Myometrial cell (primary cell): ENCODE measurements around a stretch of chr16.

- RAMPAGE, long total RNA = no peak
These were observed 95.4 kb downstream of the ZFHX3 start for GRCh38 chr16:72952547-72952997.

DNA sequence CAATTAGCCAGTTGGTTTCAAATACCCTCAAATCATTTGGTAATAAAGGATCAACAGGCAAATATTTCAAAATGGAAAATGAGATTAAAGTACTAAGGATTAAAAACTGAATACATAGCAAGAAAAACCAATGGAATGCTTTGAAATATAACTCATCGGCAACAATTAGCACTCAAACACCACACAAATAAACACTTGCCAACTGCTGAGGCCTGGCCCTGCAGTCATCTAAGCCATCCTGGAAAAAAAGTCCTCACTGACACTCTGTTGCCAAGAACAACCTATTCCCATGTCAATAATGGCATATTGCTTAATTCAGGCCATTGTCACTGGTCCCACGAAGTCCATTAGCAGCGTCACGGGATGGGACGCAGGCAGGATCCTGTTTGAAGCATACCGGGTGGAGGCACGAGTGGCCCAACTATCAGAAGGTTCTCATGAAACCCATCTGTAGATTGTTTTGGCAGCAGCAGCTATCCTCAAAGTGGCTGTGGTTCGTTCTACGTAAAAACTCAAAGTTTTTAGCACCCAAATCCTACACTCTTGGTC lies 91.8 kb downstream of the ZFHX3 start:
- RAMPAGE, long total RNA = no peak

GRCh38 chr16:72986031-72986449 lies 61.9 kb downstream of the ZFHX3 start:
- RAMPAGE, long total RNA = no peak

GRCh38 chr16:73020293-73020900 lies 27.5 kb downstream of the ZFHX3 start:
- RAMPAGE, long total RNA = no peak

DNA sequence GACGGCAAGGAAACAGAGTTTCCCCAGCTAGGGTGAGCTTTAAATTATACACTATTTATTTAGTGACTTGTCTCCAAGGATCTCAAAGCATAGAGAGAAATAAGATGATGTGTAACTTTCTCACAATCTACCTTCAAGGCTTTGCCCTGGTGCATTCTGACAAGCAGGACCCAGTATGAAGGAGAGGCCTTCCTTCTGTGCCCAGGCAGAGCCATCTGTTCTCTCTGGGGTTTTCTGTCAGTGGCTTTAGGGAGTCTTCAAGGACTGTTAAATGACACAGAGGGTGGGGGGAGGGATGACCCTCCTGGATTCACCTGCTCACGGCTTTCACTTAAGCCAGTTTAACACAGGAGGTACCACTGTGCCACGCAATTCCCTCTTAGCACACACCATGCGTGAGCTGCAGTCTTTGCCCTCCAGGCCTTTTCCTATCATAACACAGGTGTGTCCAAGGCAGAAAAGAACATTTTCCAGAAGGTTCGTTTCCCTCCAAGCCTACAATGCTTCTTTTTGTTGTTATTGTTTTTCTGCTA lies 1.2 kb downstream of the ZFHX3 start:
- RAMPAGE, long total RNA = no peak

GRCh38 chr16:73057371-73058033 lies 9.6 kb upstream of the ZFHX3 start:
- RAMPAGE, long total RNA = no peak

- RAMPAGE, long total RNA = no peak
These were observed 14.7 kb downstream of the CLEC18B start for GRCh38 chr16:74406571-74407004.

- RAMPAGE, long total RNA = no peak
These were observed 14.1 kb downstream of the CLEC18B start for GRCh38 chr16:74407005-74407739.

GRCh38 chr16:74451702-74453005 lies 30.9 kb upstream of the CLEC18B start:
- RAMPAGE, long total RNA = no peak

DNA sequence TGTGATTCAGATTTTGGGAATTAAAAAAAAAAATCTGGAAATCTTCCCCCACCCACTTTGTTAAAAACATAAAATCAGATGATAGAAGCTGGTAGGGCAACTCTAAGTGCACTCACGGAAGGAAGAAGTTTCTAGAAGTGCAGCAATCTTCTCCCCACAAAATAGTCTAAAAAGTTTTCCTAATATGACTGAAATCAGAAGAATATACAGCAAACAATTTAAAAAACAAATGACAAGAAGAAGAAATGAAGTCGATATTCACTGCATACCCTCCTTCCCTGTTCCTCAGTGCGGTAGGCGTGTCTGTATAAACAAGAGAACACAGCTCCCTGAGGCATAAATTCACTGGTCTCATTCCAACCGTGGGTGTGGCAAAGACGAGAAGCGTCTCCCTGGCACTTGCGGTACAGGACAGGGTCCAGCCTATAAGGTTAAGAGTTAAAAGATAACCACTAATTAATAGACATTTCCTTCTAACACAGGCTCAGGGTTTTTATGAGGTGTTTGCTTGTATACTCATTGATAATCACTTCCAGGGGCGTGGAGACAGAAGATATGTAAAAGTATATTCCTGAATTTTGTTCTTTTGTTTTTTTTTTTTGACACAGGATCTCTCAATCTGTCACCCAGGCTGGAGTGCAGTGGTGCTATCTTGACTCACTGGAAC lies 58.8 kb upstream of the CLEC18B start:
- RAMPAGE, long total RNA = no peak

DNA sequence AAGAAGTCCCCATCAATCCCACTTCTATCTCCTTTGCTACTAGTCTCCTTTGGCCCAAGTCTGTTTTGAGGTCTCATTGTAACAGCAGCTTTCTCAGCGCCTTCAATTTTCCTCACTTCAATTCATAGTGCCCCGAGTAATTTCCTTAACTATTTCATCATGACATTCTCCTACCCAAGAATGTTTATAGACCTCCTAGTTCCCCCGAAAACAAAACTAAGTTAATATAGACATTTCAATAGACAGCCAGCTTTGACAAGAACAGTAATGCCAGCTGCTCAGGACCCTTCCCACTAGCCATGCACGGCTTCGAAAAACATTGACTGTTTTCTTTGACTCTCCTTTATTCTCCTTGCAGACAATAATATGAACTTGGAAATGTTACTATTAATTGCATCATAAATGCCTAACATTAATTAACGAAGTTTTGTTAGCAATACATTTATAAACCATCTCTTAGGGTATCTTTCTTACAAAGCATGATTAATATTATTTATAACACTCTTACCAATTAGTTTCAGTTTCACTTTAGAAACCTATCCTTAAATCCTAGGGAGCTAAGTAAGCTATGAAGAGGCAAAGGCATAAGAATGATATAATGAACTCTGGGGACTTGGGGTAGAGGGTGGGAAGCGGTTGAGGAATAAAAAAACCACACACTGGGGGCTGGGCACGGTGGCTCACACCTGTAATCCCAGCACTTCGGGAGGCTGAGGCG lies 22.8 kb downstream of the GLG1 start:
- RAMPAGE, long total RNA = no peak

DNA sequence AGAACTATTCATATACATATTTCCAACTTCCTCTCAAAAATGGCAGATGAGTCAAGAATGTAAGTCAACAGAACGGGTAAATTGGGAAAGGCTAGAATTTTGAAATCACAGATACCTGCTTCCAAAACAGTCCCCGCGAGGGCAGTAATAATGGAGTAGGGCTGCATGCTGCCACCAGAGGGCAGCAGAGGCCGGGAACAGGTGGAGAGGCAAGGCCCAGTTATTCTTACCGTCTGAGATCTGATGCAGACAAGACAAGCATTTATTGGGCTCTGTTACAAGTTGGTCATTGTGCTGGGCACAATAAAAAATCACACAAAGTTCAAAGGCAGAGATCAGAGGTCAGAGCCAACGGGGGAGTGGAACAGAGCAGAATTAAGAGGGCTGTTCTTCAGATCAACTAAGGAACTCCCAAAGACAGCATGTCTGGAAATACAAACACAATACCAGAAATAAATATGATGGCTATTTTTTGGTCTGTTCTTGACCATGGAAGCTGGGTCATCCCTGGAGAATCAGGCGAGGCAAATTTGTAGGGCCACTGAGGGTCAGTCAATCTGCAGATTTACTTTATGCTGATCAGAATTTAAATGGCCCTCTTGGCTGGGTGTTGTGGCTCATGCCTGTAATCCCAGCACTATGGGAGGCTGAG lies 8.9 kb upstream of the MLKL start:
- RAMPAGE, long total RNA = no peak

- RAMPAGE, long total RNA = no peak
These were observed 24.0 kb upstream of the MLKL start for GRCh38 chr16:74724320-74725460.

GRCh38 chr16:74741837-74742520 lies 32.6 kb downstream of the FA2H start:
- RAMPAGE, long total RNA = no peak

DNA sequence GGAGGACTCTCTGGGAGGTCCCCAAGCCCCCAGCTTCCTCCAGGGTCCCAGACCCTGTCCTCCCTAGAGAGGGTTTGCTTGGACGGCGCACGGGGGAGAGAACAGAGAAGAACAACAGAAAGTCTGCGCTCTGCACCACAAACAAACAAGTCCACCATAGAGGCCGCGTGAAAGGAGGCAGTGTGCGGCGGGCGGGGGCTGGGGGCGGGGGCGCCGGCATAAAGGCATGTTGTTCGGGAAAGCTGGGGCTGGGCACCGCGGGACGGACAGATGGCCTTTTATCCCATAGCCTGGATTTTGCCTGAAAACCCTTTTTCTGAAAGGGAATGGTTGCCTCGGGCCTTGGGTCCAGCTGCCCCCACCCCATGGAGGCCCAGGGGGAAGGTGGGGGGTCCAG lies 26.0 kb downstream of the FA2H start:
- RAMPAGE, long total RNA = no peak

GRCh38 chr16:74760202-74760917 lies 14.3 kb downstream of the FA2H start:
- RAMPAGE, long total RNA = no peak

- RAMPAGE, long total RNA = no peak
These were observed 92.9 kb upstream of the FA2H start for GRCh38 chr16:74867300-74868055.

DNA sequence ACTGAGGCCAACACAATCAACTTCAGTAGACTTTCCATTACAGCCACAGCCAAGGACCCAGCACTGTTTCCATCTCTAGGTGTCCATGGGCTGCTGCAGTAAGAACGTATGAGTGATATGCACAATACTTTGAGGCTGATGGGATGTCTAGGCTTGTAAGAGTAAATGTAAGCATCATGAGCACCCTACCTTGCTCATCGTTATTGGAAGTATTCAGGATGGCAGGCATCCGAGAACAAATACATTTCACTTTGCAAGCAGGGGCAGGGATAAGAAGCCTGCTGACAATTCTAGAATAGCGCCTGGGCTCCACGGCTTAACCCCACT lies 42.9 kb downstream of the WDR59 start:
- RAMPAGE, long total RNA = no peak

- RAMPAGE, long total RNA = no peak
These were observed 51.0 kb downstream of the LDHD start for GRCh38 chr16:75065472-75066076.

- RAMPAGE, long total RNA = no peak
These were observed 6.6 kb downstream of the LDHD start for GRCh38 chr16:75109827-75110438.